ENCODE measurements around a stretch of chr1.

GRCh38 chr1:25971332-25971786, 26.5 kb downstream of the PAFAH2 start:
- PRO-cap: no peak
CAGE:
- cytosol, long polyA plus RNA: no peak
- long polyA plus RNA: no peak
- nucleus, long polyA plus RNA: no peak

DNA sequence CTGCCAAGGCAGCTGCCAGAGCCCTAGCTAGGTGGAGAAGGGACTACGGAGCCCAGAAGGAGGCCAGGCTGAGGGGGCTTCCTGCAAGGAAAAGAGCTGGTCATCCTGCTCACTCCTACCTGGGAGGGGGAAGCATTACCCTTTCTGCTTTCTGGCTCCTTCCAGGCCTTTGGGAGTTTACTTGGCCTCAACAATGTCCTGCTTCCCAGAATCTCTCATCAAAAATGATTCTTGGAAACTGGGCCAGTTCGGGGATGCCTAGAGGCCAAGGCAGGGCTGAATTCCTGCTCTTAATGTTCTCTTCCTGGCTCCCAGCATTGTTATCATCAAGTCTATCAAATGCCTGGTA, 7.5 kb upstream of the PAFAH2 start:
- PRO-cap: no peak
CAGE:
- cytosol, long polyA plus RNA: no peak
- long polyA plus RNA: no peak
- nucleus, long polyA plus RNA: no peak

DNA sequence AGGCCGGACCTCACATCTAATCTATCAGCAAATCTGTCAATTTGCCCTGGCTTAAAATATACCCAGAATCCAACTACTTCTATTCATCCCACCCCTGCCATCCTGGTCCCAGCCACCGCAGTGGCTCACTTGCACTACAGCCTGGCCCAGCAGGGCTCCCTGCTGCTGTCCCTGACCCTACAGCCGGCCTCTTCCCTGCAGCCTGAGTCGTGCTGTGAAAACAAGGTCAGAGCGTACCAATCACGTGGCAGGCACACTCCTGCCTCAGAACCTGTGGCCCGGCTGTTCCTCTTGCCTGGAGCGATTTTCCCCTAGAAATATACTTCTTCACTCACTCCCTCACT, 3.0 kb upstream of the EXTL1 start:
- PRO-cap: no peak
CAGE:
- cytosol, long polyA plus RNA: no peak
- long polyA plus RNA: no peak
- nucleus, long polyA plus RNA: no peak

DNA sequence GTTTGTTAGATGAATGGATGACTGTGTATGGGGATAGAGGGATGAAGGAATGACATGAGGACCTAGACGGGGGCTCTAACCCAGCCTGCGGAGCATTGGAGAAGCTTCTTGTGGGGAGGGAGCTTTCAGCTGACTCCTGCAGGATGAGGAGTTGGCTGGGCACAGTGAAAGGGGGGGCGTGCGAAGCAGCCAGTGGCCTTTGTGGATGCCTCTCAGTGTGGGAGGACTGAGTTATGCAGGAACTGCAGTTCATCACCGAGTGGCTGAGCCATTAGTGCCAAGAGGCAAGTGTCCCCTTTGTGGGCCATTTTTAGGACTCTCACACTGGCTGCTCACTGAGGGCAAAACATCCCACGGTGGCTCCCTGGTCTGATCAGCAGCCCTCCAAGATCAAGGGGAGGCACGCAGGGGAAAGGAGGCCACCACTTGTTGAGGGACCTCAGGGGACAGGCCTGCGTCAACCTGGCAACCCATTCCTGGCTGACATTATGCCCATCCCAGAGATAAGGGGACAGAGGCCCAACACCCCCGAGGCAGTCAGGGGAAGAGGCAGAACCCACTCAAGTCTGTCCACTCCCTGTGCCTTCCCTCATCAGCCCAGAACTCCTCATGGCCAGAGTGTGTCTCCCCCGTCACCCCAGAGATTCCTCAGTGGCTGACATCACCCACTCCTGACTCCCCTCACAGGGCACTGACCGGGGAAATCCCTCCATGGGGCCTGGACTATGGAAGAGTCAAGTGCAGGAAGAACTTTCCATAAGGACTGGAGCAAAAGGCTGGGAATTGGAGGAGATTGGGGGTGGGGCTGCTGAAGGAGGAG, 945 bp upstream of the EXTL1 start:
- PRO-cap: no peak
CAGE:
- cytosol, long polyA plus RNA: no peak
- long polyA plus RNA: no peak
- nucleus, long polyA plus RNA: no peak

DNA sequence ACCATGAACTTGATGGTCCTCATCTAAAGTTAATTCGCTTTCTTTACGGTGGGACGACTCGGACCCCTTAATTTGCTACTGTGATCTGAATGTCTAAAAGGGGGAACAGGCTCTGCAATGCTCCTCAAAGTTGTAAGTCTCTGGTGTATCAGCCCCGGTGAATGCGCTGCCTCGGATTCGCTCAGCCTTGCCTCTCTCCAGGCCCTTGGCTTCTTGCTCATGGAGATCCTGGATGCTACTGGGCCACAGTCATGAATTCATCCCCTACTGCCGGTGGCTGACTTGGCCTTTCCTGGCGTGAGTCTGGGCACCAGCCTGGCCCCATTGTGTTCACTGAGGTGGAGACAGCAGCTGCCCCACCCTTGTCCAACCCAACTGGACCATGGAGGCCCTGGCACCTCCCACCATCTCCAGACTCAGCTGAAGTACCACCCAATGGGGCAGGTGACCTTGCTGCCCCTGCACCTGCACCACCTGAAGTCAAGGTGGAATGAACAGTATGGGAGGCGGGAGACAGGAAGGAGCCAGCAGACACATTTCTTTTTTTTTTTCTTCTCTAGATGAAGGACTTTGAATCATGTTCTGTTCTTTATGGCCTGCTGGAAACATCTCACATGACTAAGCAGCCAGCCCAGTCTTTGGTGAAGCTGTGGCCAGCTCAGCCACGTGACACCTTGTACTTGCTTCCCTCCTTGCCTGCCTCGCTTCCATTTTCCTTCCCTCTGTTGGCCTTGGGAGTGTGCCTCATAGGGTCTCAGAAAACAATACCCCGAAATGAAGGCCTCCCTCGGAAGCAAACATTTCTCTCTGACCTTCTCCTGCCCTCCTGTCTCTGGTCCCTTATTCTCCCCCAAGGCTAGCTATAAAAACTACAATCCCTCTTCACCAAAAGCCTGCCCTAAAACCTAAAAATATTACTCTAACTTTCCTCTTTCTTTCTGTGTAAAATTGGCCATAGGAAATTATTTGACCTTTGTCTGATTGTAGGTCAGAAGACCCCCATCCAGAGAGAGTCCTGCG, 3.8 kb upstream of the SLC30A2 start:
- PRO-cap: no peak
CAGE:
- cytosol, long polyA plus RNA: no peak
- long polyA plus RNA: no peak
- nucleus, long polyA plus RNA: no peak

DNA sequence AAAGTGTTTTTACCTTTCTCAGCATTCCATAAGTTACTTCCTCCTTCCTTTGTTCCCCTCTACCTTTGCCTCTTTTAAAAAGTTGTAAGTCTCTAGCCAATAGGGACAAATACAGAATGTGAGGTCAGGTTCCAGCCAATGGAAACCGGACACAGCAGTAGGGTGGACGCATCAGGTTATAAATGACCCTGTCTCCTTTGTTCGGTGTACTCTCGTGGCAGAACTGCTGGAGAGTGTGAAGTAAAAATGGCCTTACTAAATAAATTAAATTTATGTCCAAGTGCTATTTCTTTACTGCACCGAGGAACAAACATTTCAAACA, 18.1 kb upstream of the PDIK1L start:
- PRO-cap: no peak
CAGE:
- cytosol, long polyA plus RNA: no peak
- long polyA plus RNA: no peak
- nucleus, long polyA plus RNA: no peak

GRCh38 chr1:26181768-26182333, 4.6 kb downstream of the CNKSR1 start:
- PRO-cap: no peak
CAGE:
- cytosol, long polyA plus RNA: no peak
- long polyA plus RNA: no peak
- nucleus, long polyA plus RNA: no peak

GRCh38 chr1:26280970-26281855, 1.3 kb downstream of the SH3BGRL3 start:
- PRO-cap: no peak
CAGE:
- cytosol, long polyA plus RNA: no peak
- long polyA plus RNA: no peak
- nucleus, long polyA plus RNA: no peak

DNA sequence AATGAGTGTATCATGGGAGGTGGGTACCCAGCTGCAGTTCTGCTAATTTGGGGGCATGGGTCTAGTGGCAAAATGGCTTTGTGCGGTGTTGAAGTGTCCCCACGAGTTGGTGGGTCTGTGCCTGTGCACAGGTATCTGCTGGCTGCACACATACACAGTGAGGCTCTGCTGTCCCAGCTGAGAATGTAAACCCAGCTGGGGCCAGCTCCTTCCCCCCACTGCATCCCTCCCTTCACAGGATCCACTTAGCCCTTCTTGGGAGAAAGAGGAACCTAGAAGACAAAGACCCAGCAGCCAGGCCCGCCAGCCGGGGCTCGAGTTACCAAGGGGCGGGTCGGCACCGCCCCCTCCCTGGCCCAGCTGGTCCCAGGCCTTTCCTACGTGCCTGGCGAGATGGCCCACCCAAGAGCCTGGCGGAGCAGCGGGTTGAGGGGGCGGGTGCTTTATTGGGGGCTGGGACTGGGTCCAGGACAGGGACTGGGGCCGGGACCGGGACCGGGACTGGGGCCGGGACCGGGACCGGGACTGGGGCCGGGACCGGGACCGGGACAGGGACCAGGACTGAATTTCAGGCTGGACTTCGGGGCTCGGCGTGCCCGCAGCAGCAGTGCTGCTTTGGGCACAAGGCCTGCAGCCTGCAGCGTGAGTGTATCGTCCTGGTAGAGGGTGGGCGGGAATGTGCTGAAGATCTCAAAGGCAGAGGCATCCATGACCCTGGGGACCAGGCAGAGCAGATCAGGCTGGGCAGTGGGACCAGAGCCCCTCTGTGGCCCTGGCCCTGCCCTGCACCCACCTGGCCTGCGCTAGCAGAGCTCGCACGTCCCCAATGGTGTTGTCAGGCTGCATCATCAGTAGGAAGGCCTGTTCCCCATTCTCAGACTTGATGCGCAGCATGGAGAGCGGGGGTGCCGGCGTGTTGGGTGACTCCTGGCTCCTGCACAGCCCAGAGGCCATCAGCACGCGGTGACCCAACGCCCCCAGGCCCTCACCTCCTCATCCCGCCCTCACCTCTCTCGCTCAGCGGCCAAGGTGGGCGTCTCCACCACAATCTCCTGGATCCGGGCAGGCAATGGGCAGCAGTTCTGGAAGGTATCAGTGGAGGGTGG, 2.3 kb downstream of the SH3BGRL3 start:
- PRO-cap: no peak
CAGE:
- cytosol, long polyA plus RNA: no peak
- long polyA plus RNA: no peak
- nucleus, long polyA plus RNA: no peak

GRCh38 chr1:26358577-26359462, 4.9 kb upstream of the CRYBG2 start:
- PRO-cap: no peak
CAGE:
- cytosol, long polyA plus RNA: no peak
- long polyA plus RNA: no peak
- nucleus, long polyA plus RNA: no peak

DNA sequence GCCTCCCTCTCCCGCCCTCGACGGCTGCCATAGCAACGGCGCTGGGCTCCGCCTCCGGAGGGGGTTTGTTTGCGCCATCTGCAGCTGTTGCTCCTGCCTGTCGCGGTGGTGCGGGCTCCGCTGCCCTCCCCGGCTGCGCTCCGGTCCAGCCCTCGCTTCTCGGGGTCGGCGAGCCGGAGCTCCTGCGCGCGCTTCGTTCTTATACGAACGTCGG, 806 bp downstream of the HMGN2 start:
- PRO-cap: no peak
CAGE:
- cytosol, long polyA plus RNA: no peak
- long polyA plus RNA: no peak
- nucleus, long polyA plus RNA: no peak

DNA sequence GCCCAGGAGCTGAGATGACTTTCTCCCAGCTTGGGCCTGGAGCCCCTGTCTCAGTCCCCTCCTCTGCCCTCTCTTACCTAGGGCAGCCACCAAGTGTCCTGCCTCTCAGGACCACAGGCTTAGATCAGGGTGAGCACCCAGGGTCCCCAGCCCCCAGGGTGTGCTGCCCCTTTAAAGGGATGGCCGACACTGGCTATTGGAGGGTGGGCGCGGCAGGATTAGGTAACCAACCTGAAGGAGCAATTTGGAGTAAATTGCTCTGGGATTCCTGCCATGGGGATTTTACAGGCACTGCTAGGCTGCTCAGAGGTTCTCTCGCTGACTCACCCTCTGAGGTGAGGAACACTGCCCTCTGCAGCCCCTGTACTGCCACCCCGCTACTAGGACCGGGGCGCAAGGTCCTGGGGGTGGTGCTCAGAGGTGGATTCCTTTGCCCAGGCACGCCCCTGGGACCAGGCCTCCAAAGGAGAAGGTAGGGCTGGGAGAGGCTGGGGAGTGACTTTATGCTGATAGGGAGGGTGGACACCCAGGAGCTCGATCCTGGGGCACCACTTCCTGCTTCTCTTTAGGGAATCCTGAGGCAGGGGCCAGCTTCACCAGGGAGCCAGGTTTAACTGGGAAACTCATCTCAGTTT, 1.5 kb downstream of the RPS6KA1 start:
- PRO-cap: no peak
CAGE:
- cytosol, long polyA plus RNA: no peak
- long polyA plus RNA: no peak
- nucleus, long polyA plus RNA: no peak

DNA sequence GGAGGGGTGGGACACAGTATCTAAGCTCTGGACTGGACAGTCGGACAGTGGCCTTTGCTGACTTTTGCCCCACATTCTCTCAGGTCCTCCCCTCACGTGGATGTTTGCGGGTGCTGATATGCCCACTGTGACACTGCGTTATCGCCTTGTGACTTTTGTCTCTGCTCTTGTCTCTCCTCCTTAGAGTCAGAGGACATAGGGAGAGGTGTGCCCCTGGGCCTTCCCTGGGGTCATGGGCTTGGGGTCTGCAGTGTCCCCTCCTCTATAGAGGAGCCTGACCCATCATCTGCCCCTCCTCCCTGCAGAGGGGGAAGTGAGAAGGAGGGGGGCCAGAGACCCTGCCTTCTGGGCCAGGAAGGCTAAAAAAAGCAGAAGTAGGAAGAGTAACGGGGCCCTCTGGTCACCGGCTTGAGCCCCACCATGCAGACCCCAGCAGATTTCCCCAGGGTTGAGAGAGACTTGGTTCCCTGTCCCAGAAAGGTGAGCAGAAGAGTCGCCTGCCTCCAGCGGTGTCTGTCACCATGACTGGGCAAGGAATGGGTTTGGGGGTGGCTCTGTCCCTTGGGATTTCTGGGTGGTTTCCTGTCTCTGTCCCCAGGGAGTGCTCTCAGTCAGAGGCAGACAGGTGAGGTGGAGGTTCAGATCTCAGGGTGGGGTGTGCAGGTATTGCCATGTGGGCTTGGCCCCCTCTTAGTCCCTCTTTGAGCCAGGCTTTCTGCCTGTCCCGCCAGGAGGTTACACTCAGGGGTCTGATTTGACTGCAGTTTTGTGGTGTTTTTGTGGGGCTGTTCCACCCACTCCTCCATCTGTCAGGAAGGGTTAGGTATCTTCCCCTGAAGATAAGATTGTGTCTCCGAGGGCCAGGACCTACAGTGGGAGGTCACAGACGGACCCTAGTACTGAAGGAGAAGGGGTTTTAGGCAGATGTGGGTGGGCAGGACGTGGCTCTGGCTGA, 13.5 kb downstream of the RPS6KA1 start:
- PRO-cap: no peak
CAGE:
- cytosol, long polyA plus RNA: no peak
- long polyA plus RNA: no peak
- nucleus, long polyA plus RNA: no peak

- PRO-cap: no peak
CAGE:
- cytosol, long polyA plus RNA: no peak
- long polyA plus RNA: no peak
- nucleus, long polyA plus RNA: no peak
Observed at GRCh38 chr1:26545448-26546129, 16.0 kb downstream of the RPS6KA1 start.

GRCh38 chr1:26692024-26692834, 3.6 kb upstream of the ARID1A start:
- PRO-cap: bidirectional peak, plus-strand start at chr1:26692591, minus-strand start at chr1:26692244
CAGE:
- cytosol, long polyA plus RNA: no peak
- long polyA plus RNA: no peak
- nucleus, long polyA plus RNA: no peak

GRCh38 chr1:26700915-26701836, 5.4 kb downstream of the ARID1A start:
- PRO-cap: no peak
CAGE:
- cytosol, long polyA plus RNA: no peak
- long polyA plus RNA: no peak
- nucleus, long polyA plus RNA: no peak

DNA sequence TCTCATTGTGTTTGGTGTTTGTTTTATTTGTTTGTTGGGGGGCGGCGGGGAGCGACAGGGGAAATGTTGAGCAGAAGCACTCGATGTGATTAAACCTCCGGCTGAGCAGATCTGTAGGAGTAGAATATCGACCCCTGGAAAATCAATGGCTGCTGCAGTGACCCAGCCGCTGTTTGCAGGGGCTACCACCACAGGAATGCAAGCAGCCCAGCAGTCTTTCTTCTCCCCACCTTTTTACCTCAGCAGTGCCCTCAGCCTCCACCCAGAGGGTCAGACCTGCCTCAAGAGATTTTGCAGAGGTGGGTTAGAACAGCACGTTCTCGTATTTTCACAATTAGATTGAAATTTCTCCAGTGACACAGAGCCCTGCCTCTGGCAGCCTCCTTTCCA, 38.4 kb upstream of the PIGV start:
- PRO-cap: no peak
CAGE:
- cytosol, long polyA plus RNA: no peak
- long polyA plus RNA: no peak
- nucleus, long polyA plus RNA: no peak

- PRO-cap: no peak
CAGE:
- cytosol, long polyA plus RNA: no peak
- long polyA plus RNA: no peak
- nucleus, long polyA plus RNA: no peak
Observed at GRCh38 chr1:26827682-26828293, 1.3 kb downstream of the ZDHHC18 start.

GRCh38 chr1:26832285-26832976, 5.9 kb downstream of the ZDHHC18 start:
- PRO-cap: no peak
CAGE:
- cytosol, long polyA plus RNA: no peak
- long polyA plus RNA: no peak
- nucleus, long polyA plus RNA: no peak

DNA sequence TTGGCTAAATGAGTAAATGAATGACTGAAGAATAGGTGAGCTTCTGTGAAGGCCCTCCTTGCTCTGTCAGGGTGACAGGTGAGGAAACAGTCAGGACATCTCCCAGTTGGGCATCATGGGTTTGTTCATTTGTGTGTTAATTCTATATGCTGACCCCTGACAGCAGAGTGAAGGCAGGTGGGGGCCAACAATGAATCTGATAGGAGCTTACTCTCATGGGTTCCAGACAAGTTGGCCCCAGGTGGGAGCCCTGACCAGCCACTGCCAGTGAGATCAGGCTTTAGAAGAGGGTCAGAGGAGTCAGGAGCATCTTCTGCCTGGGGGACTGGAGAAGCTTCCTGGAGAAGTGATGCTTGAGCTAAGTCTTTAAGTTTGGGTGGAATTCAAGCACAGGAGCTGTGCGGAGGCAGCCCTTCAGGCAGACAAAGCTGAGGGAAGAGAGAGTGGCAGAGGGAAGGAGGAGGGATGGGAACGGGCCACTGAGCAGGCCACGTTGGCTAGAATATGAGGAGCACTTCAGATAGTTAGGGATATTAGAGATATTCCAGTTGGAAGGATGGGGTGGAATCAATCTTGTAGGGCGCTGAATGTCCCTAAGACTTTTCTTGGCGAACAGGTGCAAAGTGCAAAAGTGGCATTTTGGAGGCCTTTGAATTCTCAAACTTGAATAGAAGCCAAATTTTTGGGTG, 8.3 kb downstream of the ZDHHC18 start:
- PRO-cap: no peak
CAGE:
- cytosol, long polyA plus RNA: no peak
- long polyA plus RNA: no peak
- nucleus, long polyA plus RNA: no peak